Mesenchymal stem cell of adipose (primary cell): ENCODE measurements around the genes TMEM106B and ETV1.

GRCh38 chr7:7832218-7833356 is 114.2 kb upstream of the RPA3 start:
- CAGE, long polyA plus RNA, result no peak

GRCh38 chr7:7866088-7866978 is 102.3 kb upstream of the GLCCI1 start:
- CAGE, long polyA plus RNA, result no peak

- CAGE, long polyA plus RNA, result no peak
Measured at GRCh38 chr7:7919374-7919868, 49.2 kb upstream of the GLCCI1 start.

DNA sequence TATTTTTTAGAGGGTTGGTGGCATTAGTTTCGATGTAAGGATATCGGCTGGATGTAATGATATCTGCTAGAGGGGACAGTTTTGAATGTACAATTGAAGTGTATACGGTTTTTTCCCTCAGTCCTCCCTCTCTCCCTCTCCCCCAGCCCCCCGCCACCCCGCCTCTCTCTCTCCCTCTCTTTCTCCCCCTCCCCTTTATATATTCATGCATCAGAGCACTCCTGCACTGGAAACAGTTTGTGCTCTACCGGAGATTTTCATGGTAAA is 1.6 kb downstream of the GLCCI1 start:
- CAGE, long polyA plus RNA, result no peak

- CAGE, long polyA plus RNA, result no peak
Measured at GRCh38 chr7:8176097-8177138, 85.5 kb downstream of the ICA1 start.

GRCh38 chr7:8386887-8387293 is 46.5 kb upstream of the NXPH1 start:
- CAGE, long polyA plus RNA, result no peak

DNA sequence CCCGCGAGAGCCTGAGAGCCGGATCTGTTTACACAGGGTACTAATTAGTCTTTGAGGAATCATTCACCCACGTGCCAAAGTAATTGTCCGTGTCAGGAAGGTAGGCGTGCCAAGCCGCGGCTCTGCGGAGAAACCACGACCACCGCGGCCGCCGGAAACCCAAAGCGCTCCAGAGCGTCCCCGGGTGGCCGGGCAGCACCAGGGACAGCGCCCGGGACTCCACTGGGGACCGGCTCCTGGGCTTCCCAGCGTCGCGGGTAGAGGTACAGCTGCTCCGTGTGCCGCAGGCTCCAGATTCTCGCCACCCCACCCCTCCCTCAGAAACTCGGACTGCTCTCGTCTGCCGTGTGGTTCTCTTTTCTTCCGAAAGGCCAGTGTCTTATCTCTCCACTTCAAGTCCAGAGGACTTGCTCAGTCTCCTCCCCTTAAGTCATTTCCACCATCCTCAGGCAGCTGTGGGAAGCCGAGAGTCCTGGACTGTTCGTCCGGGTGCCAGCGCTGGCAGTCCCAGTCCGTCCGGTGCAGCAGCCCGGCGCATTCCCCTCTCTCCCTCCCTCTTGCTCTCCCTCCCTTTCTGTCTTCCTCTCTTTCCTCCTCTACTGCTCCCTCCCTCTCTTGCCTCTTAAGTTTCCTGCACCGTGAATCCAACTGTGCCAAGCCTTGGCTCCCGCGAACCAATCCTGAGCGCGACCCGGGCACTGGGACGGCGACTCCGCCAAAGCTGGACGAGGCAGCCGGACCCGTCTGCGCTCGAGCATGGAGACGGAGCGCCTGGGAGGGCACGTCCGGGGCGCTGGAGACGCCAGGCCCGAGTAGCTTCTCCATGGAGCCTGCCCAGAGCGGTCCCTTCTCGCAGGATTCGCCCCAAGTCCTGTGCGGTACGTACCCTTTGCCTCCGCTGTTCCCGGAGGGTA is 726 bp downstream of the NXPH1 start:
- CAGE, long polyA plus RNA, result no peak

DNA sequence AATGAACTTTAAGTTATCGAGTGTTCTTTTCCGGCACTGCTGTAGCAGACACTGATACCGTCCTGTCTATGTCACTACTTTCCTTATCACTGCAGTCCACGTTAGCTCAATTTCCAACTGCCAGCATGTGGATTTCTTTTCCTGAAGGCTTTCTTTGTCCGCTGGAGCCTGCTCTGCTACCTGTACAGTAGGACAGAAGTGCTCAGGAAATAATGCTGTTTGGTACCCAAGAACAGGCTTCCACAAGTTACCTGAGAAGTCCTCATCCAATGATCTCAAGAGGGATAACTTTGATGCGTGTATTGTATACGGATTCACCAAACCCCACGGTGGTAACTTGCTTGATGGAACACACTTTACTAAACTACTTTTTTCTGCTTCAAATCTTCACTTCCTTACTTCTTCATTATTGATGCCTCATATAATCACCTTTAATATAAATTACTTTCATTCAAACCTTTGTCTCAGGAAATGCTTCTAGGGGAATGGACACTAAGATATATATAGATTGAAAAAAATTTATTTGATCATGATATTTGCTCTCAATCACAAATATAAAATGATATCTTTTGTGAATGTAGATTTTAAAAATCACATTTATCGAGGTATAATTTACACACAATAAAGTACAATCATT is 329.6 kb downstream of the NXPH1 start:
- CAGE, long polyA plus RNA, result no peak

DNA sequence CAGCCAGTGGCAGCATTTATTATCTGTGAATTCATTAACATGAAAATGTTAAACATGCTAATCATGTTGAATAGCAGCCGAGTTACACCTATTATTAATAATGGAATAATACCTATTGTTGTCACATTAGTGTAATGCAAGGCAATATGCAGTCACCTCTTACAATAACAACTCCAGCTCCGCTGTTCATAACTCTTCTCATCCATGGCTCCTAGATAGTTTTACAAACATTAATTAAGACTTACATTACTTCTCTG is 355.7 kb downstream of the NDUFA4 start:
- CAGE, long polyA plus RNA, result no peak

- CAGE, long polyA plus RNA, result no peak
Measured at GRCh38 chr7:10718720-10718919, 221.3 kb downstream of the NDUFA4 start.

GRCh38 chr7:11237603-11238299 is 264.1 kb downstream of the PHF14 start:
- CAGE, long polyA plus RNA, result no peak

DNA sequence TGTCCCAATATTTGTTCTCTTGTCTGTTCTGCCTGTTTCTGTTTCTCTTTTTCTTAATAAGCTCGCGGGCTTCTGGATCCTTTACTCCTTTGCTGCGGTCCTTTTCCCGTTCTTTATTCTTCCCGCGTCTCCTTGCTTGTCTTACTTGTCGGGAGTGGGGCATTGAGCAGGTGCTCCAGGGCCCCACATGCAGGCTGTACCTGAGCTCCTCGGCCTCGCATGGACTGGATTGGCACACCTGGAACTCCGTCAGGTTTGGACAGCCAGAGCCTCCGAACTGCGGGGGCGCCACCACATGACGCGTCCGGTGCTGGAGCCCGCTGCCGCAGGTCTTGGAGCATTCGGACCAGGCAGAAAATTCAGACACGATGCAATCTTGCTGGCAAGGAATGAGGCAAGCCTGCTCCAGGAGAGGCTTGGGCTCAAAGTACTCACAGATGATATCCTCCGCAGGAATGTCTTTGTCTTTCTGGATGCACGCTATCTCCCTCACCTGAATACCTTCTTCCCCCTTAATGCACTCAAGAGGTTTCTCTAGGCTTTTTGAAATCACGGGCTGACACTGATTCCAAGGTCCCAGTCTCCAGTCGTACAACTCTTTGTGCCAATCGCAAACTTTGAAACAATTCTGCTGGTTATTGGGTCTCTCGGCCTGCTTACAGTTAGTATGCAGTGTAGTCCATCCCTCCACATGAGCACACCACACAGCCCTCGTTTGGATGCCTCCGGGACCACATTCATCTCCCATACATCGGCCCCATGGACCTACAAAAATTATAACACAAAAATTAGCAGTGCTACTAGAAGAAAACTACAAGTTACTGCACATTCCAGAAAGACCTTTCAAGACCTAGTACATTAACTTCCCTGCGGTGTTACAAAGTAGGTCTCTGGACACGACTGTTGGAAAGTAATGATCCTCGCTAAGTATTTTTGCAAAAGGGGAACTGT is 195.5 kb downstream of the THSD7A start:
- CAGE, long polyA plus RNA, result no peak

DNA sequence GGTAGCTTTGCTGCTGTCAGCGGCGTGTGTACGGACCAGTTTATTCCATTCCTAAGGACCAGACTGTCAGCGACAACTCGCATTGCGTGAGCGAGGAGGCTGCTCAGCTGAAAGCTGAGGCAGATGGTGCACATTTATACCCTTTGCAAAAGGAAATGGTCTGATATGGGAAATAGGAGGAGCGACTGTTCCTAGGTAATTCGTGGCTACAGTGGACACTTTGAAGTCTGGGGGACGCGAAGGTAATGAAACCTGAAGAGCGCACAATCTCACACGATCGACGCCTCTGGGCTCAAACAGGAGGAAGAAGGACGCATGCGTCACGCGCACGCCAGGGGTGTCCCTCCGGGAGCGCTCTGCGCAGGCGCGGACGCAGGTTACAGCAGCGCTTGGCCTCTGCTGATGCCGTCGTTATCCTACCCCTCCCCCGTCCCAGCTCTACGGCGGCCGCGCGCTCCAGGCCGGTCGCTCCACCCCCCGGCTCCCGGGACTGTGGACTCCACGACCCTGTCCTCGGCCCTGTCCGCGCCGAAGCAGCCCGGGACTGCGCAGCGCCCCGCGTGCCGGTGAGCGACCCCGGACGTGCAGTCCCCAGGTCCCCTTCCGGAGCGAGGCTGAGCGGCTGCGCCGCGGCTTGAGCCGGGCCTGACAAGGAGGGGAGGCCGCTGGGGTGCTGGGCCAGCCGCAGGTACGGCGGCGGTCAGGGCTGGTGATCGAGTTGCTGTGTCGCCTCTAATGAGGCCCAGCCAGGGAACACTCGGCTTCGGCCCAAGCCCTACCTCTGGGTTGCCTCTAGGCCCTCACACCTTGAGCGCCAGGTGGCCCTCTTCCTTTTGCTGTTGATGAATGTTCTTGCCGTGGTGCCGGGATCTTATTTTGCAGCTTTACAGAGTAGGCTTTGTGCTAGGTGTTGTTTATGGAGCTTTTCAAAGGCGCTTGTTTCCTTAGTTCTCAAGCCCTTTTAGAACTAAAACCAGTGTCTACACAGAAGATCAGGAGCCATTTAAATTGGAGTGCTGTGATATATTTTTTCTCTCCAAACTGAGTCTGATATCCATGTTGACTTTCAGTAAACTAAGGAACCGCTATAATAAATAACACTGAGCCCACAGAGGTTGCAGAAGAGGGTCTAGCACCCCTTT is at the start of gene TMEM106B:
Gene TMEM106B (plus strand): TSS at position 435 of the 1,142 bp plus-strand sequence.
- CAGE, long polyA plus RNA, result no peak

DNA sequence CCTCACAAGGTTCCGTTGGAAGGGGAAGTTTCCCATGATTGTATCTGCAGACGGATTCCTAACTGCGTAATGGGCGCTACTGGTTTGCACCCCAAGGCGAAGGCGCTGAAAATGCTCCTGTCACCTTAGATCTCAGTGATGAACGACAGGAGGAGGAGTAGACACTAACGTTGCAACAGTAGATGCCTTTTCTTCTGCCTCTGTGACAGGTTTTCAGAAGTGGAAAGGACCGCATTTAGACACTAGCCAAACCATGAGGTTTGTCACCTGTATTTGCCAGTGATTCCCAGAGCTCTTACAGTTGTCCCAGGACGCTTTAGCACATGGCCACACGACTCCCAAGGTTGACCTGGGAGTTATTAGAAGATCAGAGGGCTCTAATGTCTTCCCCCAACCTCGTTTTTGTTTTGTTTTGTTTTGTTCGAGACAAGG is 508 bp upstream of the VWDE start:
- CAGE, long polyA plus RNA, result no peak

DNA sequence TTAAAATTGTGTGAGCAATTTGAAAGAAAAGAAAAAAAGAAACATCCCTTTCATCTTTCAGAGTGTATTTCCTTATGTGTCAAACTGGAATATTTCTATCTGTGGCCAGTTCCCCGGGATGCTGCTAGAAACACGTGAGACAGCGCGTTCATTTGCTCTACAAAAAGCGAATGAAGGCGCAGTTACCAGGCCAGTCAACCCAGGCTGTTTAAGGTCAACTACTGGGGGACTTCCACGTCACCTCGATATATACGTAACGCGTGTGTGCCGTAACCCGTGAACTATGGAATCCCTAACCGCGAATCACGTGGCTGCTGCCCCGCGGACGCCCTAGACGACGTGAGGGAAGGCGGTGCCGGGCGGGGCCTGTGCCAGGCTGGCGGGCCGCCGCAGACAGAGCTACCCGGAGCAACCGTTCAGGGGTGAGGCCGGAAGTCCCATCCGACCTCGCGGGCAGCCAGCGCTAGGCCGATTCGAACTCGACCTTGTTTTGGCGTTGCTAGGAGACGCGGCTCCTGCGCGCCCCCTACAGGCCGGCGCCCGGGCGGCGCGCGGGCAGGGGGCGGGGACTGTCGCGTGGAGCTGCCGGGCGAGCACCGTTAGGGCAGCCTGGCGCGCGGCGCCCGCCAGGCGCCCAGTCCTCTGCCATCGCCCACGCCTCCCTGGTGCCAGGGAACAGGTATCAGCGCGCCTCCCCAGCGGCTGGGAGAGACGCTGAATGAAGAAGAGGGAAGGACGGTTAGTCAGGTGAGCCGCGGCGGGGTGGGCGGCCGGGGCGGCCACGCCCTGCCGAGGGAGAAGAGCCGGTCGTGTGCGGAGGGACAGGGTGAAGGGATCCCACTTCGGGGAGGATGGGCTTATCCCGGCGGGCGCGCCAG is 897 bp upstream of the ARL4A start:
- CAGE, long polyA plus RNA, result no peak

- CAGE, long polyA plus RNA, result no peak
Measured at GRCh38 chr7:13920374-13920564, 69.2 kb downstream of the ETV1 start.

DNA sequence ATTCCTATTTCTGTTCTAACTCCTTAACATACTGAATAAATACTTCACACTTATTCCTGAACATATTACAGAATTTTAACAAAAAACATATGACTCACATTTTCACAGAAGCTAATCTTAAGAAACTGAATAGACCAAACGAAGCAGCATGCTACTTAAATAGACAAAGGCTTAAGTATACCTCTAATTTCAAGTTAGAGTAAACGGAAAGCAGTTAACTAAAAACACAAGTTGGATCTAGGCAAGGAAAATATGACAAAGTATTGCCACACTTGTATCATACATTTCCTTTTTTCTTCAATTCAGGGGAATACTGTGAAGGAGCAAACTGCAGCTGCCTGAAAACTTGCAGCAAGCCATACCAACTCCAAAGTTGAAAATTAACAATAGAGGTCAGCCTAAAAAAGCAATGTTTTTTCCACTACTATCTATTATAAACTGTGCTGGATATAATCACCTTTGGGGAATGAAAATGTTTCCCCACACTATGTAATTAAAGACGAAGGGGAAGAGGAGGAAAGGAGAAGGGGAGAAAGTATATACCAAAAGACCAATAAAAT is 9.3 kb downstream of the ETV1 start:
- CAGE, long polyA plus RNA, result no peak

- CAGE, long polyA plus RNA, result no peak
Measured at GRCh38 chr7:13989300-13990026, at the start of gene ETV1. Gene ETV1, minus strand, starts transcription at chr7:13989666.

- CAGE, long polyA plus RNA, result no peak
Measured at GRCh38 chr7:13990027-13990260, 478 bp upstream of the ETV1 start.

- CAGE, long polyA plus RNA, result no peak
Measured at GRCh38 chr7:14084713-14085156, 95.3 kb upstream of the ETV1 start.